Rectum (tissue), 1 donor: ENCODE data around the gene GSTM1.

- PRO-cap: no peak
These were observed 1.0 kb downstream of the GNAT2 start for GRCh38 chr1:109618453-109618738.

DNA sequence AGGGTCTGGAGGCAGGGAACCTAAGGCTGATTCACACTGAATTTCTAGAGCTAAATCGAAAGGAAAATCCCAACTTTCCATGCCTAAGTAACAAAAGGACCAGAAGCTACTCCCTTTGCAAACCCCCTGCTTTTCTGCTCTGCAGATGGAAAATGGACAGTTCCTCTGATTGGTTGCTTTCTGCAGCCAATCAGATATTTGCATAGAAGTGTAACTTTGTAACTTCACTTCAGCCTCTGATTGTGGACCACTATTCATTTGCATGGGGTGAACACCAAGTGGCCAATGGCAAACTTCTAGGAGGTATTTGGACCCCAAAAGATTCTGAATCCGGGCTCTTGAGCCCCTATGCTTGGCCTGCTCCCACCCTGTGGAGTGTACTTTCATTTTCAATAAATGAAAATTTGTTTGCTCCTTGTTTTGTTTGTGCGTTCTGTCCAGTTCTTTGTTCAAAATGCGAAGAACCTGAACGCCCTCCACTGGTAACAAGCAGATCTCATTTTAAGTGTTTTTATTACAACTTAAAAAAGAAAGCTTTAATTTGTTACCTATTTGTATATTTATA, 6.5 kb upstream of the GSTM4 start:
- PRO-cap: no peak

DNA sequence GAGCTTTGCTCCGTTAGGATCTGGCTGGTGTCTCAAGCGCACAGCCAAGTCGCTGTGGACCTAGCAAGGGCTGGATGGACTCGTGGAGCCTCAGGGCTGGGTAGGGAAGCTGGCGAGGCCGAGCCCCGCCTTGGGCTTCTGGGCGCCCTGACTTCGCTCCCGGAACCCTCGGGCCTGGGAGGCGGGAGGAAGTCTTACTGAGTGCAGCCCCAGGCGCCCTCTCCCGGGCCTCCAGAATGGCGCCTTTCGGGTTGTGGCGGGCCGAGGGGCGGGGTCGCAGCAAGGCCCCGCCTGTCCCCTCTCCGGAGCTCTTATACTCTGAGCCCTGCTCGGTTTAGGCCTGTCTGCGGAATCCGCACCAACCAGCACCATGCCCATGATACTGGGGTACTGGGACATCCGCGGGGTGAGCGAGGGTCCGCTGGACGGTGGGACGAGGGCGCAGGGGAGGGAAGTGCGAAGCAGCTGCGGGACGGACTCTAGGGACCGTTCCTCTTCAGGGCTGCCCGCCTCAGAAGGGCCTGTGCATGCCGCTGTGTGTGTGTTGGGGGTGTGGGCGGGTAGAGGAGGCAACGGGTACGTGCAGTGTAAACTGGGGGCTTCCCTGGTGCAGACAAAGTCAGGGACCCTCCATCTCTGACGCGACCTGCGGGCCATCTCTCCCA, at the start of gene GSTM1:
TSS of gene GSTM1 (plus strand) at position 314 of the 665 bp plus-strand sequence.
- PRO-cap: bidirectional peak, plus-strand start at position 337 of the sequence, minus-strand start at position 170 of the sequence

DNA sequence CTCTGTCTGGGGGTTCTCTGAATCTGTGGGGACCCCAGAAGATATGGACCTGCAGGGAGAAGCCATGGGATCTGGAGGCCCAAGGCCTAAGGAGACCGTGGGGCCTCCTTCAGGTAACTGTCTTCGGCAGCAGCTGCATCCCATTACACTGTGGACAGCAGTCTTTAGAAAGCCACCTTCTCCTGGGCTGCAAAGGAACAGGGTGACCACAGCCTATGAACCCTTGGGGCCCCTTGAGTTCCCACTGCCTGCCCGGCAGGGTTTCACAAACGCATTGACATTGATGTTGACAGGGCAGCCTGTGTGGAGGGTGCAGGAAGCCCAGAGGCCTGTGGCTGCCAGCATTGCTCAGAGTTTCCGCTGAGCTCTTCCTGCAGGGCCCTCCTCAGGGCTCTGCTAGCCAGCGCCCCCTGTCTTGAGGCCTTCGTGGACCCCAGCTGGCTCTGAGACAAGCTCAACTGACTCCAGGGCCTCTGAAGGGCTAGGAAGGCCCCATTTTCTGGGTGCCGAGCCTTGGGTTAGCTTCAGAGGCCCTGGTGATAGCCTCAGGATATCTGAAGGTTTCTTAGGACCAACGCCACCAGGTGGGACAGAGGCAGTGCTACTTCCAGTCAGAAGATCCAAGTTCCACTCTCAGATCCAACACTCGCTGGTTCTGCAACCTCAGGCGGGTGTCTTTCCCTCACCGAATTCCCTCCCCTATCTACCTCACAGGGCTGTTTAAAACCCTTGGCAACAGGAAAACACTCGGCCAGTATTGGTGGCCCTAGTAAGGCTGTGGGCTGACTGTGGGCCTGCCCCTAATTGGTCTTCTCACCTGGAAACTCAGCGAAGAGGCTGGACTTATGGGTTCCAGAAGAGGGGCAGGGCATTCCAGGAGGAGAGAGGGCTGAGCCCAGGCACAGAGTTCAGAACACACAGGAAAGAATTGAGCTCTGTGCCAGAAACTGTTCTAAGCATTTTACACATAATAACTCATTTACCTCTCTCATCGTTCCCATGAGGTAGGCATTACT, 27.2 kb upstream of the EPS8L3 start:
- PRO-cap: unidirectional peak, minus-strand start at position 276 of the sequence

- PRO-cap: unidirectional peak, plus-strand start at chr1:109794605
These were observed 30.6 kb upstream of the EPS8L3 start for GRCh38 chr1:109794271-109794762.

DNA sequence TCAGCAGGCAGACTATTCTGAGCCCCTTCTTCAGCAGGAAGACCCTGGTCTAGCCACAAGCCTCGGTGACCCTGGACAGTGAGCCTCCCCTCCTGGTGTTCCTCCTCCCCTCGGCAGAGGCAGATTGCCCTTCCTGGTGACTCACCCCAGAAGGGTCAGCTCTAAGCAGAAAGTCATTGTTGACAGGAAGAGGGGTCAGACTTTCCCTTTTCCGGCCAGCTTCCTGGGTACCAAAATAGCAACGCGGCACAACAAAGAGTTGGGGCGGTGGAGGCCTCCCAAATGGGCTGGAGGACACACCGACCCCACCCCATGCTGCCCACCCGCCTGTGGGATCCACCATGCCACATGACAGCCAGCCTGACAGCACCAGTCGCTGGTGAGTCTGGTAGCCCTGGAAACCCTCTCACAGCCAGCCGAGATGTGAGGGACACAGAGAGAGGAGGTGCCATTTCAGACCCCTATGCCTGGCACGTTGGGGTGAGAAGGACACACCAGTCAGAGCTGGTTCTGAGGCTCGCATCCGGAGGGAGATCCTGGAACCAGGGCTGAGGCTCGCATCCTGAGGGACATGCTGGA, 14.7 kb upstream of the CSF1 start:
- PRO-cap: no peak

GRCh38 chr1:109985841-109986962, 1.6 kb downstream of the AHCYL1 start:
- PRO-cap: no peak

DNA sequence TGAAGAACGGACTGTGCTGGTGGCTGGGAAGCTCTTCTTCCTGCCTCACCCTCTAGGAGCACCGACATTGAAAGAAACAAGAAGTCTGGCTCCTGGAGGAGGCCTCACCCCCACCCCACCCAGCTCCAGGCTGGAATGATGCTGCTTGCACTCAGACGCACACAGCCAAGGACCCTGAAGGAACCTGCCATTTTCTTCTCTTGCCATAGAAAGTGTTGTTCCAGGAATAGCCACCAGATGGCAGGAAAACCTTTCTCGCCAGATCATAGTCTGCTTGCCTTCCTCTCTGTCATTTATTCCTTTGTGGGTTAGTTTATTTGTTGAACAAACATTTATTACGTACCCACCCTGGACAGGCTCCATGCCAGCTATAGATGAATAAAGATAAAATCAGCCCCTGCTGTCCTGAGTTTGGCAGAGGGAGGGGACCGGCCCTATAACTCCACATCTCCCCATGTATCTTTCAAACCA, 7.1 kb upstream of the KCNC4 start:
- PRO-cap: unidirectional peak, plus-strand start at position 408 of the sequence

DNA sequence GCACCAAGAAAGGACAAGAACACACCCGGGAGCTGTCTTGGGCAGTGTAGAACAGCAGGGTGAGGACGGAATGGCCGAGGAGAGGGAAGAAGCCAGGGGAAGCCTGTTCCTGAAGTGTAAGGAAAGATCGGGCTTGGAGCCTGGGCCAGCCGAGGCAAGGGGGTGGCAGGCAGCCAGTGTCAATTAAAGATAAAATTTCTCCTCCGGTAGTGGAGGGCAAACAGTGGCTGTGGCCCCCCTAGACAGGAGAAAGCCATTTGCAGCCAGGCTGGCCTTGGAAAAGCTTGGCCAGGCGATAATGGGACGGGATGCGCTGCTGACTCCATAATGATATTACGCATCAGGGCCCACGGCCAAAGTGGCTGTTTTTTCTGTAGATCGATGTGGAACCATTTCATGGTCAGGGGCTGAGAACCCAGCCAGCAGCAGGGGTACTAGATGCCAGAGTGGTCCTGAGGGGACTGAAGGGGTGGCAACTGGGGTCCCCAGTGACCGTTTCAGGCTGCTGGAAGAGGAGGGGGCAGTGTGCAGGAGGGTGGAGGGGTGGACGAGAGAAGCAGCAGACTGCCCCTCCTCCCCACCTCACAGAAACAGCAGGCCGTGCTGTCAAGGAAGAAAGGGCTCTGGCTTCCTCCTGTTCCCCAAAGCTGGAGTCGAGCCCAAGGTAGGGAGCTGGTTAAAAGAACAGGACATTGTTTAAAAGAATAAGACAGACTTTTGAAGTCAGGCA, 25.1 kb downstream of the KCNC4 start:
- PRO-cap: no peak

DNA sequence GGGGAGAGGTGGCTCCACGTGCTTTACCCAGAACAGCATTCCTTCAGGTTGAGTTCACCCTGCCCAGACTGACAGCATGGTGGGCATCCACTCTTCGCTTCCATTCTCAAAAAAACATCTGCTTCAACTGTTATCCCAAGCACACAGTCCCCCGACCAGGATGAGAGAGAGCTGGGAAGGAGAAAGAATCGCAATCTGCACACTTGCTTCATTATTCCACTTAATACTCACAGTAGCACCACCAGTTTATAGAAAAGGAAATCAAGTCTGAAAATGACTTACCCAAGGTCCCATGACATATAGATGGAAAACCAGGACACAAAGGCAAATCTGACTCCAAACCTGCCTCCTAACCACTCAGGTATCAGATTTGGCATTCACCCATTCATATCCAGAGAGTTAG, 27.3 kb upstream of the RBM15 start:
- PRO-cap: unidirectional peak, plus-strand start at position 164 of the sequence

- PRO-cap: no peak
These were observed 5.9 kb downstream of the RBM15 start for GRCh38 chr1:110344809-110345669.

GRCh38 chr1:110383338-110384194, 7.3 kb downstream of the SLC16A4 start:
- PRO-cap: no peak

DNA sequence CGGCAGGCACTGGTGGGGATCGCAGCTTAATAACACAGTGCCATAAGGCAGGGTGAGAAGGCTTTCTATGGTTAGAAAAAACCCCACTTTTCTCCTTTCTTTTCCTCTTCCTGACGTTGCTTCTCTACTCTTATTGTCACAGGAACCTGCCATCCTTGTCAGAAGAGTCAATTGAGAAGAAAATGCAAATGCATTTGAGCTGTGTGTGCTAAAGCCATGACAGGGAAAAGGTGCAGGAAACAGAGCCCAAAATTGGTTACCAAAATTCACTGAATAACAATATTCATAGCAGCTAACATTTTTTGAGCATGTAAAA, 15.0 kb upstream of the KCNA10 start:
- PRO-cap: no peak

GRCh38 chr1:110643856-110644260, 30.9 kb downstream of the KCNA3 start:
- PRO-cap: no peak

- PRO-cap: no peak
These were observed 28.9 kb downstream of the KCNA3 start for GRCh38 chr1:110645970-110646176.

DNA sequence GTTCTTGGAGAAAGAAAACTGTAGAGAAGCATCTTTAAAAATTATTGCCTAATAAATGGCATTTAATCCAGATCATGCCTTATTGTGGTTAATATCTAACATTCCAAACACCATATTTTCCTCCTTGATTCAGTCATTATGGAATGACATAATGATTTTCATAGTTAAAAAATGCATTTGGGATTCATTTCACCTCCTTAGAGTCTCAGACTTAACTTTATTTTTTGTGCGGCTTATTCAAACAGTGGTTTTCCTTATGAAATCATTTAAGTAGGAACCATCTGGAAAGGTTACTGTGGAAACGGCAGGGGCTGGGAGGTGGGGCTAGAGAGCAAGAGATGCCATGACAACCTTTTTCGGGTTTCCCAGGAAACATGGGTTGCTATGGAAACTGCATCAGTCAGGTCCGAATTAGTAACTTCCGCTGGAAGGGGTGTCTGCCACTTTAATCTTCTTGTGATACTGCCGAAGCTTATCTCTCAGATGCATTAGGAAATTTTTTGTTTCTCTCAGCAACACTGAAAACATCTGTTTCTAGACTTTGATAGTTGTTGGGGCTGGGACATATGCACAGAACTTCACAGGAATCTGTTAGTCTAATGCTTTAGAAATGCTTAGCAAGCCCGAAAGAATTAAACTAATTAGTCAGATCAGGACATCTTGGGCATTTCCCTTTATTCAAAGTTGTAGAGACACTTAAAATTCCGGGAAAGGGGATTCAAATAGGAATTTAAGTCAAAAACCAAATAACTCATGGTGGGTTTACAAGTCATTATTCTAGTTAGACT, 2.7 kb downstream of the KCNA3 start:
- PRO-cap: unidirectional peak, plus-strand start at position 448 of the sequence

DNA sequence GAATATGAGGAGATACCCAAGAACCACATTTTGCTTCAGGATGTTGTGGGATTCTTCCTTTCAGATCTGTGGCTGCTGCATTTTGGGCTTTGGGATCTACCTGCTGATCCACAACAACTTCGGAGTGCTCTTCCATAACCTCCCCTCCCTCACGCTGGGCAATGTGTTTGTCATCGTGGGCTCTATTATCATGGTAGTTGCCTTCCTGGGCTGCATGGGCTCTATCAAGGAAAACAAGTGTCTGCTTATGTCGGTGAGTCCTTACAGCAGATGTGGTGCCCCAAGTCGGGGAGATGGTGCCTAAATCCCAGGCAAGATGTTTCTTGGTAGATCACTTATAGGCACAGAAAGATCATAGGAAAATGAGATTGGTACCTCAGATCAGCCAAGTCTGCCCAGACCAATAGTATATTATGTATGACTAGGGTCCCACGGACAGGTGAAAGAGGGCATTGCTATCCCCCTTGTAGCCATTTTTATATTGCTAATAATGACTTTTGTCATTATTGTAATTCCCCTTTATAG, 19.4 kb downstream of the CD53 start:
- PRO-cap: no peak

DNA sequence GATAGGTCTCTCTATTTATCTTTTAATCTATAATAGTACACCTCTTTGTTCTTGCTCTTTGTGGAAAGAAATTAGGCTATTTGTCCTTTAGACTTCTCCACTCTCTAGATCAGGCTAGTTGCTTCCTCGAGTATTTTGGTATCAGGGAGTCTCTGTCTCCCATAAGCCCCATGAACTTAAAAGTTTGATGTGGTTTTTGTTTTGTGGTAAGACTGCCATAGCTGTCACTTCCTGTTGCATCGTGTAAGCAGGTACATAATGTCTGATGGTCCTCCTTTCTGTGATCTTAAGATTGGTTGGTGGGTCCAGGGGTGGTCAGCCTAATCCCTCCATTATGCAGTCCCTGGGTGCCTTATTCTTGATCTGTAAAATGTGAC, 23.1 kb downstream of the CD53 start:
- PRO-cap: no peak

GRCh38 chr1:111127734-111128895, 11.8 kb downstream of the DRAM2 start:
- PRO-cap: no peak

DNA sequence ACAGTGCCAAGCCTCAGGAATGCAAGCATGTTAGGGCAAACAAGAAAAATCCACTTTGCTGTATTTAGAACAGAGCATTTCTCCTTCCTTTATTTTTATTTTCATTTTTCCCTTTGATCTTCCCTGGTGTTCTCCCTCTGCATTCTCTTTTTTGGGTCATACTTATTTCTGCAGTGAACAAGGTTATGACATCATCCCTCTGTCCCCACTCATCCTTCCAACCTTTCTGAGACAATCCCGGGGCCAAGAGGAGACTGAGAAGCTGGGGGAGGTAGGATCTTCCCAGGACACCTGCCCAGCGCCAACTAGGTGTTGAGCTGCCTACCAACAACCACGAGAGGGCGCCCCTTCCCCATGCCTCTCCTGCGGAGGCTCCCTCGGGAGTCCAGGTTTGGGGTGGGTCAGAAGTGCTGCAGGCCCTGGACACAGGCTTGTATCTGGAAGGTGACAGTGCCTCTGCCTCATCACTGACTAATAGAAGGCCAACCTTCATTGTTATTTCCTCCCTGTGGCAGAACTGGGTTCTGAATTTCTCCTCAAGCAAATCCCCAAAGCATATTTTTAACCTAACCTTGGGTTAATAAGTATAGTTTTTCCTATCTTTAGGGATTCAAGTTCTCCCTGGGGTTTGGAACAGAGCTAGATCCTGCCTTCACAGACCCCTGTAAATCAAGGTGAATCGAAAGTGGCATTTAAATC, 4.7 kb upstream of the CHI3L2 start:
- PRO-cap: no peak